Foreskin keratinocyte (primary cell): Measurements from ENCODE around the gene IFNE.

- RAMPAGE, total RNA = no peak
Measured at GRCh38 chr9:21482031-21482624, at the start of gene IFNE. TSS of gene IFNE (minus strand) at chr9:21482313.

DNA sequence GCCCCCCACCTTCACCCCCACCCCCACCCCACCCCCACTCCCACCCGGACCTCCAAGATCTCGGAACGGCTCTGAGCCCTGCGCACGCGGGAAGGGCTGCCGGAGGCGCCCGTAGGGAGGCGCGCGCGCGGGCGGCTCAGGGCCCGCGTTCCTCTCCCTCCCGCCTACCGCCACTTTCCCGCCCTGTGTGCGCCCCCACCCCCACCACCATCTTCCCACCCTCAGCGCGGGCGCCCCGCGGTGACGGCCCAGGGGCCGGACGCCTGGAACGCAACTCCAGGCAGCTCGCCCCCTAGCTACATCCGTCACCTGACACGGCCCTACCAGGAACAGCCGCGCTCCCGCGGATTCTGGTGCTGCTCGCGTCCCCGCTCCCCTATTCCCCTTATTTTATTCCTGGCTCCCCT, 14.6 kb downstream of the CDKN2B start:
- RAMPAGE, total RNA = no peak

- RAMPAGE, total RNA = no peak
Measured at GRCh38 chr9:22113223-22113750, 104.2 kb upstream of the CDKN2B start.

- RAMPAGE, total RNA = no peak
Measured at GRCh38 chr9:22237964-22238542, 208.6 kb upstream of the DMRTA1 start.

DNA sequence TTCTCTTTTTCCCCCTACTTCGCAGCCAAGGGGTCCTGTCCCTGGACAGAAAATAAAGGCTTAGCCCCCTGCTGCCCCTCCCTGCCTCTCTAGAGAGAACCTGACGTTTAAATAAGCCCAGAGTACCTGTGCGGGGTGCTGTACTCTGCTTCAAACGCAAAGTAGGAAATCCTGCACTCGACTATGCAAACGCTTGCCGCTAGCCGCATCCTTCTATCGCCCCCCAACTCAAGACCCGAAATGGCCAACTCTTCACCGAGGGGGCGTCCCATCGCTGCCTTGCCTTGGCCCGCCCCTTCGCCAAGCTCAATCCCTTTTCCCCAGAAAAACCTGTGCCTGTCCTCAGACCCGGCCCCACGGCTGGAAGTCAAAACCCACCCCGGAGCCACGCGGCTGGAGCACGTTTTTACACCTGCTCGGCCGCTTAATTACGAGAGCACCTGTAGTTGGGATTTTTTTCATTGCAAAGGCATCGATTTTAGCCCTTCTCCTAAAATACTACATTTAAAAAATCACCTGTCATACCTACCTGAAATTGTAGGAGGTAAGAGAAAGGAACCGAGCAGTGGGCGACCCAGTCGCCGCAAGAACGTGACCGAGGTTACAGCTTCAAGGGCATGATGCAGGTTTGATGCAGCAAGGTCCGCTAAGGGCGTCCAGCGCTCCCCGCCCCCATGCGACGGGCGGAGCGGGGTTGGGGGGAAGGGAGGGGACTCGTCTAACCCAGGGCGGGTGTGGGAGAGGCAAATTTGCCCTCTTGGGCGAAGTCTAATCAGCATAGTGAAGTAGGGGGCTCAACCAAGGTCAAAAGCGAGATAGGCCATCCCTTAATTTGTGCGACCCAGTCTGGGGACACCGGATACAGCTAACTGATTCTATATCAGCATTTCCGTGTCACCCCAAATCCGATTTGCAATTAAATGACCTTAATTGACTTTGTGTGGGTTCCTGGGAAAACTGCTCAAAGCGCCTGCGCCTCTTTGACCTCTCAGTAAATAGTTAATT, 3.5 kb downstream of the ELAVL2 start:
- RAMPAGE, total RNA = no peak

- RAMPAGE, total RNA = no peak
Measured at GRCh38 chr9:24579990-24580404, 34.3 kb upstream of the IZUMO3 start.

GRCh38 chr9:26905108-26906058, 12.8 kb upstream of the CAAP1 start:
- RAMPAGE, total RNA = no peak

DNA sequence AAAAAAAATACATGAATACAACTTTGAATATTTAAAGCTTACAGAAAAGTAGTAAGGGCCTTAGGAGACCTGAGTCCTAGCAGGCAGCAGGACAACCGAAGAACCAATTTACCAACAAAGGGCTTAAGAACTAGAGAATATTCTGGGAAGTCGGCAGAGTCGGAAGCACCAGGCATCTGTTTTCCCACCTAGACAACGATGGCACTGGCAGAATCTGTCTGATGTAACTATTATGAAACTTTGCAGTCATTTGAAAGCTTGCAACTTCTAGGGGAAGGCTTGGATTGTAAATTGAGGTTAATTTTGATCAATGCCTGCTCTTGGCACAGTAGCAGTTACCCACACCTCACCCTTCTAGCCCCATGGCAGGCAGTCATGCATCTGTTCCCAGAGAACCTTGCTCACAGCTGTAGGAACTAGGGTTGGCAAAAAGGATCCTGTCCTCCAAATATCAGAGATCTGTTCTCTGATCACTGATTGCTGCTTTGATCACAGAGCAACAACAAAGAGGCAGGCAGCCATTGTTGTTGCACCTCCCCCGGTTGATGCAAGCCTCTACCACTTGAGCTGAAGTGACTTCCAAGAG, 10.7 kb downstream of the PLAA start:
- RAMPAGE, total RNA = no peak

GRCh38 chr9:26955145-26955798, 940 bp upstream of the IFT74 start:
- RAMPAGE, total RNA = no peak

DNA sequence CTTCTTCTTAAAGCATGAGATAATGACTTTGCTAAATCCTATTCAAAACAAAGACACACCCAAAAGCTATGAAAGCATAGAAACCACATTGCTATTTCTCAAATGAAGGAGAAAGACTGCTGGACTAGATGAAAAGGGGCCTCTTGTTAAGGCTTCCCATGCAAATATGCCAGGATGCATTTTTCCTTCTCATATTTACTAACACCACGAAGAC, 86.3 kb upstream of the IFNK start:
- RAMPAGE, total RNA = no peak

DNA sequence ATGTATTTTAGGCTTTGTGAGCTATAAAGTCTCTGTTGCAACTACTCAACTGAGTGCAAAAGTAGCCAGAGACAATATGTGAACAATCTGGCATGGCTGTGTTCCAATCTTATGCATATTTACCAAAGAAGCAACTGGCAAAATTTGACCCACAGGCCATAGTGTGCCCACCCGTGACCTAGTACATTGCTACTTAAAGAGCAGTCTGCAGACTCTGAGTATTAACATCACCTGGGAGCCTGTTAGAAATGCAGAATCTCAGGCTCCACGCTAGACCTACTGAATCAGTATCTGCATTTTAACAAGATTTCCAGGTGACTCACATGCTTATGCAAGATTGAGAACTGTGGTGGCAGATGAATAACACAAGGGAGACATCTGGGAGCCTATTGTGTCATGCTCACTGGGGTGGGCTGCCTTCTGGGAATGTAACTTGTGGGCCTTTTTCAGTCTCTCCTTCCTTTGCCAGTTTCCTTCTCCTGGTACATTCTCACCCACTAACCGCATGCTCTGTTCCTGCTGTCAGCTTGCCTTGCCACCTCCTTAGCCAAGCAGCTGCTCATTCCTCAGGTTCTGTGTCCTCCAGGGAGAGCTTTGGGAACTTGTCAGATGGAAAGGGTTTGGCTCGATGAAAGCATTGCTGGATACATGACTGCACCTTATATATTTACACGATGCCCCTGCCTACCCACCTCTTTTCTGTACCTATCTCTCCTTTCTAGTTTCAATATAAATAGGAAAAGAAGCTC, 176.5 kb upstream of the C9orf72 start:
- RAMPAGE, total RNA = no peak

DNA sequence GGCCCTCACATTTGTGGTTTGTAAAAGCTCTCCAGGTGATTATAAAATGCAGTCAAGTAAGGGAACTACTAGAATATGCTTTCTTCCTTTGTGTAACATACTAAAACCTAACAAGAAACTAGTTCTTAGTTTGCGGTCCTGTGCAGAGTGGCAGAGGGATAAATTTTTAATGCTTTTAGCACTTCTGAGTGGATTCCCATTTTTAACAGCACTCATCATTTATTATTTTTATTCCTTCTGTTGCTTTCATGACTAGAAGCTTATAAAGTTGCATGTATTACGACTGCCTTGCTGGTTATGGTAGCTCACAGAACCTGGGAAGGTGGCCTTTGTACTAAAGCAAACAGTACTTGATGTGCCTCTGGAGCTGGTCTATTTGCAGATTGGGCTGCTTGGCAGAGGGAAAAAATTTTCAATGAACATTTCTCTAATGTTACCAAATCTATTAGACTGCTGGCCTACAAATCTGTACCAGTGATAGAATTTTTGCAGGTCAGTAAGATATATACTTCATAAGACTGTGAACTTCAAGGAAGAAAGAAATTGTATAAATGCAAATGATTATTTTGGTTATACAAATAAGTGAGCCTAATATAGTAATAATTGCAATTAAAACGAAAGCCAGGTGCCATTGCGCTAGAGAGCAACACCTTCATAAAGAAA, 274.5 kb upstream of the C9orf72 start:
- RAMPAGE, total RNA = no peak

DNA sequence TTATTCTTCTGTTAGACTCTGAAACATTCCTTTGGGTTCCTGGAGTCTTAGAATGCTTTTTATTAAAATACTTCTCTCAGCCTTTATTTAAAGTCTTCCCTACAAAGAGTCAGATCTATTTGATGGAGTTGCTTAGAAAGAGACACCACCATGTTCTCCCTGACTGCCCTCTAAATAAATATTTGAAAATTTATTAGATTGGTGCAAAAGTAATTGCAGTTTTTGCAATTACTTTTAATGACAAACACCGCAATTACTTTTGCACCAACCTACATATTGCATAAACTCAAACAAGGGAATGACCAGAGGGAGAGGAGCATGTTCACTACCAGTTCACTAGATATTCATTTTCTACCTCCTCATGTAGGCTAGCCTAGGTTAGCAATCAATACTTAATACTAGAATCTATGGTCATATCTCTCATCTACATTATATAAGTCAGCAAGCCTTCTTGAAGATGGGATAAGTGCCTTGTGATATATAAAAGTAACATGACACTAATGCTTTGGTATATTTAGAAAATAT, 1557.6 kb upstream of the LINGO2 start:
- RAMPAGE, total RNA = no peak

DNA sequence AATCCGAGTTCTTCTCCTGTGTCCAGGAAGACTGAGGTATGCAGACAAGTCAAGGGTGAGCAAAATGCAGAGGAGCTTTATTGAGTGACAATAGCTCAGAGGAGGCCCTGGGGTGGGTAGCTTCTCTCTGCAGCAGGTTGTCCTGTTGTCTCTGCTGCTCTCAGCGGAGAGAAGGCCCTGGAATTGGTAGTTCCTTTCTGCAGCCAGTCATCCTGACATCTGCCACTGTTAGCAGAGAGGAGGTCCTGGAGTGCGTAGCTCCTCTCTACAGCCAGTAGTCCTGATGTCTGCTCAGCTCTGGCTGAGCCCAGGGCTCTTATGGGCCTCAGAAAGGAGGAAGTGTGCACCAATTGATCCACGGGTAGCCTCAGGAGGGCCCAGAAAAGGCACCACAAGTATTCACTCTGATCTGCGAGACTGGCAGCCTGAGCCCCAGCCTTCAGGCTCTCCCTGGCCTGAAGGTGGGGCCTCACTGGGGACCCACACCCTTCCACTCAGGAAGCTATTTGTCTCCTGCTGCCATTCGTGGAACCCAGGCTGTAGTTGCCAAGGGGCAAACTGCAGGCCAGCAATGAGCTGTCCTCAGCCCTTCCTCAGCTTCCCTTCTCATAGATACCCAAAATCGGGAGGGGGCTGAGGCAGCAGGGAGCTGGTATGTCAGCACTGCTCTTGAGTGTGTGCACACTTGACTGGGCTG, 1049.6 kb upstream of the ACO1 start:
- RAMPAGE, total RNA = no peak

DNA sequence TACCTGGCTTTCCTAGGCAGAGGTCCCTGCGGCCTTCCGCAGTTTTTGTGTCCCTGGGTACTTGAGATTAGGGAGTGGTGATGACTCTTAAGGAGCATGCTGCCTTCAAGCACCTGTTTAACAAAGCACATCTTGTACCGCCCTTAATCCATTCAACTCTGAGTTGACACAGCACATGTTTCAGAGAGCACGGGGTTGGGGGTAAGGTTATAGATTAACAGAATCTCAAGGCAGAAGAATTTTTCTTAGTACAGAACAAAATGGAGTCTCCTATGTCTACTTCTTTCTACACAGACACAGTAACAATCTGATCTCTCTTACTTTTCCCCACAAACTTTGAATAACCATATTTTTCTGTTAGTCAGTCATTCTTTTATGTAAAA, 750.9 kb upstream of the ACO1 start:
- RAMPAGE, total RNA = no peak

DNA sequence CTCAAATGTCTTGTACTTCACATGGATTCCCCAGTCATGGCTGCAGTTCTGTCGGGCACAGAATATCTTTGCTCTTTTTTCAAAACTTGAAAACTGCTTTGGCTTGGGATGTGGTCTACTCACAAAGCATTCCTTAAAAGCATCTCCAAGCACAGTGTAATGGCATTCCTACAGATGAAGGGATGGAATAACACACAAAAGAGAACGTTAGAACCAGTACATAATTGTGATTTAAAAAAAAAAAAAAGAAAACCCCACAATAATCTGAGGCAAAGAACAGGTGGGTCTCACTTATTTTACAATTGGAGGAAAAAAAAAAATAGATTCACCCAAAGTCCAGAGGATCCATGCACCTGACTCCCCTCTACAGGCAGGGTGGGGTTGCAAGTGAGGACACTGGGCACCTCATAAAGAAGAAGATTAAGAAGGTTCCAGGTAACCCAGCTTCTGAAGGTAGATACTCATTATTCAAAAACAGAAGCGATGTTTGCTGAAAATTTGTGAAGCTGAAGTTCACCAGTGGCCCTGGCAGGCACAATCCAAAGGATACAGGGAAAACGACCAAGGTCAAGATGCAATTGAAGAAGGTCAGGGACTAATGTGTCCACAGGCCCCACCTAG, 68.6 kb downstream of the RIGI start:
- RAMPAGE, total RNA = no peak

- RAMPAGE, total RNA = no peak
Measured at GRCh38 chr9:33025398-33026445, 649 bp downstream of the DNAJA1 start.

GRCh38 chr9:33127945-33128919, 38.9 kb downstream of the B4GALT1 start:
- RAMPAGE, total RNA = no peak

DNA sequence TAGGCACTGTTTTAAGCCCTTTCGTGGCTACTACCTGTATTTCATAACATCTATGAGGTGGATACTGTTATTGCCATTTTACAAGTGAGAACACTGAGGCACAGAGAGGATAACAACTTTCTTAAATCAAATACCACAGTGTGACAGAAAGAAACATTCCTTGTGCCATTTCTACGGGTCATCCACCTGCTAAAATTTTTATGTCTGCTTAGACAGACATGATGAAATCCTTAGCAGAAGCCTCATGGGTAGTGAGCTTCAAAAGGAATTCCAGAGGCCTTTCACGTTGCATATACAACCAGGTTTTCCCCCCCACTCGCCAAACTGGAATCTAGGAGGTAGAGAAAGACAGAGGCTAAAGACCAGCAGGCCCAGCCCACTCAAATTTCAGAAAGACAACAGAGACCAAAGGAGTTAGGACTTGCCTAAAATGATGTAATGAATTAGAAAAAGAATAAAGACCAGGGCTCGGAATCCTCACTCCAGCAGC, 9.3 kb downstream of the B4GALT1 start:
- RAMPAGE, total RNA = no peak

DNA sequence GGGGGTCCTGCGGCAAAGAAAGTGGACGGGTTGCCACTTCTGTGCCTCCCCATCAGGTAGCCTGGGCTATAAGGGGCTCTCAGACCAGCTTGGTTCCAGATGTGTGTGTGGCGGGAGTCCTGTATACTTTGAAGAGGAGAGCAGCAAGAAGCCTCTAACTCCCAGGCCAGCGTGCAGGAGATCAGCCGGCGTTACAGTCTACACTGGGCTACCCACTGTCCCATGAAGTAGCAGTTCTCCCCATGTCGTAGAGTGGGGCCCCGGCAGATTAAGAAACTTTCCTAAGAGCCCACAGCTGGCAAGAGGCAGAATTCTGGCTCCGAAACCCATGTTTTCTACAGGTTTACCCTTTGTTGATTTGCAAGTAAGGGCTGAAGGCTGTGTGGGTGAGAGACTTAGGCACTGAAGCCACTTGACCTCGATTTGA, 786 bp upstream of the B4GALT1 start:
- RAMPAGE, total RNA = no peak